H4 (cell line): Measurements from ENCODE around the genes MECR and NKAIN1.

GRCh38 chr1:29160231-29160578 is 21.5 kb downstream of the SRSF4 start:
- RAMPAGE, long total RNA: no peak

DNA sequence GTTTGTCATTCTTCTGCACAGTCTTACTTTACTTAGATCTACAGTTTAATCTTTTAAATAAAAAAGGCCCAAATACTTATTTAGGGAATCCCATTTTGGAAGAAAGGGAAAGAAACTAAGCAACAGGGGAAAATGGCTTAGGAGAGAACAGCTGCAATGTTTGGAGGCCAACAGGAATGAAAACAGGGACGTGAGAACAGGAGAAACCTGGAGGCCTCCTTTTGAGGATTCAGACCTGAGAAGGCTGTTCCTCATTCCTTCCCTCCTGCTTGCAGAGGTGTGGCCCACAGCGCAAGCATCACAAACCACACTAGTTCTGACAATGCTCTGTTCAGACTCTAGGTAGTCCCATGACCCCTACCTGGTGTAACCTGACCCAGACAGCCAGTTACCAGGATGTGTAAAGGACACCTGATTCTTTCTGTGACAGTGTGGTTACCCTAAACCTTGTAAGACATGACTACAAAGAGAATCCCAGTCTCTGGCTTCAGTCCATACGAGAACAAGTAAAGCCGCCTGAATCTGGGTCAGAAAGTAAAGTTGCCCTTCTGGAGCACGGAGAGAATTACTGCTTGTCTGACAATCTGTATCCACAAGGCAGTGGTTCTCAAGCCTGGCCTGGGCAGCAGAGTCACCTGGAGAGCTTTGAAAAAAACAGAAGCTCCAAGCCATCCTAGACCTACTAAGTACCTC is 3.2 kb downstream of the MECR start:
- RAMPAGE, long total RNA: no peak

DNA sequence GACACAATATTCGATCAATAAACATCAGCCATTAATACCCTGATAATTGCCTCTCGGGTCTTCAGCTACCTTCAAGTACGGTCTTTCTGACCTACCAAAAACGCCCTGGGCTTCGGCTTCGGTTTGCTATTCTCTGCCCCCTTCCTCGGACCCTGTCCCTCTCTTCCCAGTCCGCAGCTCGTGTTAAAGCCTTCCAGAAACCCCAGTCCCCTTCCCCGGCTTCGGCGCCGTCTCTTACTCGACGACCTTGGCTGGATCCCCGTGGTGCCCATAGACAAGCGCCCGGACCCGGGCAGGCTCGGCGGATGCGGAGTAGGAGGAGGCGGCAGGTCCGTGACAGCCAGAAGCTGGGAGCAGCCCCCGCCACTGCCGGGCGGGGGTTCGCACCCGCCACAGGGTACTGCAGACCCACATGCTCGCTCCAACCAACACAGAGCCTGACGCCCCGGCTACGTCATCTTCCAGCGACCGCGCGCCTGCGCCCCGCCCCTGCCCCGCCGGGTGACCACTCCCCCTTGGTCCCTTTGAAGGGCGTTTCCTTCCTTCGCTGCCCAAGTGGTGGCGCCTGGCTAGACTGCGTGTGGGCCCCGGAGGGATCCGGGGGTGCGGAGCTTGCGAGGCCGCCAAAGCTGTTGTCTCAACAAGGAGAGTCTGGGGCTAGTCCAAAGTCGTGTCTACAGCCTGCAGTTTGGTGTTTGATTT is at the start of gene MECR:
TSS of gene MECR (minus strand) at position 442 of the 702 bp plus-strand sequence.
- RAMPAGE, long total RNA: start-site peak on the minus strand centred at position 446 of the sequence, 28 bp wide, 27 reads

GRCh38 chr1:29239149-29239779 is 2.9 kb downstream of the PTPRU start:
- RAMPAGE, long total RNA: no peak

DNA sequence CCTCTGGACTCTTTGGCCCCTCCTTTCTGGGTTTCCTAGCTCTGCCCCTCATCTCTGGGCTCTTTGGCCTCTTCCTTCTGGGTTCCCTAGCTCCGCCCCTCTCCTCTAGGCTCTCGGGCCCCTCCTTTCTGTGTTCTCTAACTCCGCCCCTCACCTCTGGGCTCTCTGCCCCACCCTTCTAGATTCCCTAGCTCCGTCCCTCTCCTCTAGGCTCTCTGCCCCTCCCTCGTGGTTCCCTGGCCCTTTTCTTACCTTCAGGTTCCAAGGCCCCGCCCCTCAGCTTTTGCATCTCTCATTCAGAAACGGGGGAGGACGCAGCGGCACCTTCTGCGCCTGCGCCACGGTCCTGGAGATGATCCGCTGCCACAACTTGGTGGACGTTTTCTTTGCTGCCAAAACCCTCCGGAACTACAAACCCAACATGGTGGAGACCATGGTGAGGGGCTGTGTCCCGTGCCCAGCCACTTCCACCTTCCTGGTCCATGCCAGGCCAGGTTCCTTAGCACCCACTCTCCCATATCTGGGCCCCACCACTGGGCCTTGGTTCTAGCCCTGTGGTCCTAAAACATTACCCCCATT is 88.7 kb downstream of the PTPRU start:
- RAMPAGE, long total RNA: no peak

DNA sequence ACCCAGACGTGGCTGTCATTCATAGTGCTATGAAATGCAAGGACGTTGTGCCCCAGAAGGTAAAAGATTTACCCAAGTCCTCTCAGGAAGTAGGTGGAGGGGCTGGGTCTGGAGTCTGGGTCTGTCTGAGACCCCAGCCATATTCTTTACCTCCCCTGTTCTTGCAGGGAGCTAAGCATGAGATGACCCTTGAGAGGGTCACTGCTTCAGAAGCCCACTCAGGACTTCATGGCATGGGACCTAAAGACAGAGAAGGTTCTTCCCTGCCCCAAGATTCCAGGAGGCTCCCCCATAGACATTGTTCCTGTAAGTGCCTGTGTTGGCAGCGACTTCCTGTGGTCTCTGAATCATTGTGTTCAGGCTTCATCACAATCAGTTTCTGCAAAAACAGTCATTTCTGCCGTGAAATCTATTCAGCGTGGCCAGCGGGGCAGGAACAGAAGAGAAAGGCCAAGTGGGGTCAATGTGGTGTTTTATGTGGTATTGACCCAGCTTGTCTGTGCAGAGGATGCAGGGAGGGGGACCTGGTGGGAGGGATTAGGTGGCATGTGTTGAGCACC is 475.5 kb downstream of the PTPRU start:
- RAMPAGE, long total RNA: no peak

DNA sequence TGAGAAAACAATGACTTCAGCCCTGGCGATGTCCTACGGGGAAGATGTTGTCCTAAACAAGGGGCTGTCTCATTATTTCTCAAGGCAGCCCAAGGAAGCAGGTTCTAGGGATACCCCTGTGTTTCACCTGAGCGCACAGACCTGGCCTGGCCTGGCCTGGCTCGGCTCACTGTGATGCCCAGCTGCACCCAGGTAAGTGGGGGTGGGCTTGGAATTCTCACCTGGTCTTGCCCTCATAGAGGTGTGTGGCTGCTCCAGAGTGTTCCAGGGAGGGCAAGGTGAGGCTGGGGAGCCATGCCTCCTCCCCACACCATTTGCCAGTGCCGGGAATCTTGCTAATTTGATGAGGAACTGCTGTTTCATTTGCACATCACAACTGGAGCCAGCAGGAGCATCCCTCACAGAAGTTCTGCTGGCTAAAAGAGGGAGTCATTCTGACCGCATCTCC is 601.0 kb downstream of the PTPRU start:
- RAMPAGE, long total RNA: no peak

GRCh38 chr1:30685097-30686100 is 38.0 kb downstream of the MATN1 start:
- RAMPAGE, long total RNA: no peak

GRCh38 chr1:30720151-30720839 is 3.1 kb downstream of the MATN1 start:
- RAMPAGE, long total RNA: no peak

DNA sequence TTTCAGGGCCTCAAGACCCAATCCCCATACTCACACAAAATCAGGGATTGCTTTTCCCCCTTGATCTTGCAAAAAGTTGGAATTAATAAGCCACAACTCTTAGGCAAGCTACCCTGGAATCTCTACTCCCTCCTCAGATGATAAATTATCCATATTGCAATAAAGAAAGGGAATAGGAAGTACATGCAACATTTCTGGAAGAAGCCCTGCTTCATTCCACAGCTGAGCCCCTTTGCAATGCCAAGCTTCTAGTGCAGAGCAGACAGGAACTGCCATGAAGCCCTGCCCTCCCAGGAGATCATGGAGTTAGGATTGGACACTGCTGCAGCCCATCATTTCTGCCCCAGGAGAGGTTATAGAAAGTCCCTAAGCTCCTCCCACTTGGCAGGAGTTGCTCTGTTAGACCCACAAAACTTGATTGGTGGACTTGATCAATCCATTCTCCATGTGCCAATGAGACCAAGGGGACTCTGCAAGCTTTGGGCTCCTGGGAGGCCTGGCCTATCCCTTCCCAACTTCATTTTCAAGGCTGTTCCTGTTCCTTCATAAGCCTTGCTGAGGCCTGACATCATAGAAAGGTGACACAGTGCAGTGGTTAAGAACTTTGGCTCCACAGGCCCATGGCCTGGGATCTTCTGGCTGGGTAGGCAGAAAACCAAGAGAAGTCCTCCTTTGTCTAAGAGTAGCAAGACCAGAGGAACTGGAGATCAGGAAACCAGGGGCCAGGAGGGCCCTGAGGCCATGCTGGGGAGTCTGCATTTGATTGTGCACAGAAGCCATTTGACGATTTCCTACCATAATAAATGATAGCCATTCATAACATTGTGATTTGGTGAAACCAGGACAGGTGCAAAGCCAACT is 1.3 kb upstream of the LAPTM5 start:
- RAMPAGE, long total RNA: no peak

DNA sequence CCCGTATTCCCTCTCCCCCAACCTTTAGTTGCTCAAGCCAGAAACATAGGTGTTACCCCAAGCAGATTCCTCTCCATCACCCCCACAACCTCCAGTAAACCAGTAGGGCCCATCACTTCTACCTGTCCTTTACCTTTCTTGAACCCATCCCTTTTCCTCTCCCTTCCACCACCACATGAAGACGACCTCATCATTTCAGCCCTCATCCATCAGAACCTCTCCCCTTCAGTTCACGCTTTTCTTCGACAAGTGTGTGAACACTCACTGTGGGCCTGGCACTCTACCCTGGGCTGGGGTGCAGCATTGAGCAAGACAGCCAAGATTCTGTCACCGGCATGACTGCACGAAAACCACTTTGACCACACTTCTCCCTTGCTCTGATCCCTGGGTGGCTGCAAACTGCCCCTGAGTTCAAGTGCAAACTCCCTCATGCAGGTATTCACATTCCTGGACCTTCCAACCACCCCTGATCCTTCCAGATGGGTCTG is 65.5 kb upstream of the LAPTM5 start:
- RAMPAGE, long total RNA: no peak

GRCh38 chr1:30901182-30901563 is 7.4 kb downstream of the SDC3 start:
- RAMPAGE, long total RNA: no peak

GRCh38 chr1:30912817-30913413 is 4.4 kb upstream of the SDC3 start:
- RAMPAGE, long total RNA: no peak

GRCh38 chr1:31001278-31001980 is 64.1 kb downstream of the PUM1 start:
- RAMPAGE, long total RNA: no peak

GRCh38 chr1:31010188-31010567 is 55.3 kb downstream of the PUM1 start:
- RAMPAGE, long total RNA: no peak

DNA sequence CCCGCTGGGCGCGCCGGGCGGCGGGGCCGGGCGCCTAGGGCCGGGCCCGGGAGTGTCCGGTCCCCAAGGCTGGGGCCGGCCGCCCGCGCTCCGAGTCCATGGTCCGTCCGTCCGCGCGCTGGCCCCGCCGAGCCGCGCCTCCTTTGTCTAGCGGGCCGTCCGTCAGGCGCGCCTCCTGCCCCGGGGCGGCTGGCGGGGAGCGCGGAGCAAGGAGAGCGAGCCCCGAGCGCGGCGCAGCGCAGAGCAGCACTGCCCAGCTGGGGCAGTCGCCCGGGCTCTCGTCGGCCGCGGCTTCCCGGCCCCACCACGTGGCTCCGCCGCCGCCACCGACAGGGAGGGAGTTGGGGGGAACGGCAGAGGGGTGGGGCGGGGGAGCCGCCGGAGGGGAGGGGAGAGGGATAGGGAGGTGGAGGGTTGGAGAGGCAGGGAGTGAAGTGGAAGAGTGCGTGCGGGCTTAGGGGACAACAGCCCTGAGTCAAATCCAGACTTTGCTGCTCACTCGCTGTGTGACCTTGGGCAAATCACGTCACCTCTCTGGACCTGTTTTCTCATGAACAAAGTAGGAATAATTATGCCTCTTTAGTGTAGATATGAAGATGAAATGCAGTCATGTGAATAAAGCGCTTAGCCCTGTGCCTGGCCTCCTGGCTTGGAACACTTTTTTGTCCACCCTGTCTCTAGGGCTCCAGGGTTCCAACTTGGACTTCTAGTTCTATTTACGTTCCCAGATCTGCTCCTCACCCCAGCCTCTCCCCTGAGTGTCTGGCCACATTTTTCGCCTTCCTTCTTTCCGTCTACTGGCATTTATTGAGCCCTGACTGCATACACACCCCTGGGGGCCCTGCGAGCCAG is at the start of gene NKAIN1:
TSS of gene NKAIN1 (minus strand) at position 251 of the 852 bp plus-strand sequence.
- RAMPAGE, long total RNA: no peak

GRCh38 chr1:31297527-31298312 is 888 bp downstream of the ZCCHC17 start:
- RAMPAGE, long total RNA: no peak

GRCh38 chr1:31363871-31364440 is 8.9 kb downstream of the FABP3 start:
- RAMPAGE, long total RNA: no peak

- RAMPAGE, long total RNA: no peak
These were observed 1.1 kb downstream of the FABP3 start for GRCh38 chr1:31371432-31372424.

- RAMPAGE, long total RNA: no peak
These were observed 4.1 kb downstream of the SERINC2 start for GRCh38 chr1:31417036-31417536.